OCI-LY7 (cell line): ENCODE measurements around a stretch of chr12.

- PRO-cap: no peak
- RAMPAGE, long total RNA: no peak
Observed at GRCh38 chr12:49551946-49552374, 13.1 kb downstream of the KCNH3 start.

DNA sequence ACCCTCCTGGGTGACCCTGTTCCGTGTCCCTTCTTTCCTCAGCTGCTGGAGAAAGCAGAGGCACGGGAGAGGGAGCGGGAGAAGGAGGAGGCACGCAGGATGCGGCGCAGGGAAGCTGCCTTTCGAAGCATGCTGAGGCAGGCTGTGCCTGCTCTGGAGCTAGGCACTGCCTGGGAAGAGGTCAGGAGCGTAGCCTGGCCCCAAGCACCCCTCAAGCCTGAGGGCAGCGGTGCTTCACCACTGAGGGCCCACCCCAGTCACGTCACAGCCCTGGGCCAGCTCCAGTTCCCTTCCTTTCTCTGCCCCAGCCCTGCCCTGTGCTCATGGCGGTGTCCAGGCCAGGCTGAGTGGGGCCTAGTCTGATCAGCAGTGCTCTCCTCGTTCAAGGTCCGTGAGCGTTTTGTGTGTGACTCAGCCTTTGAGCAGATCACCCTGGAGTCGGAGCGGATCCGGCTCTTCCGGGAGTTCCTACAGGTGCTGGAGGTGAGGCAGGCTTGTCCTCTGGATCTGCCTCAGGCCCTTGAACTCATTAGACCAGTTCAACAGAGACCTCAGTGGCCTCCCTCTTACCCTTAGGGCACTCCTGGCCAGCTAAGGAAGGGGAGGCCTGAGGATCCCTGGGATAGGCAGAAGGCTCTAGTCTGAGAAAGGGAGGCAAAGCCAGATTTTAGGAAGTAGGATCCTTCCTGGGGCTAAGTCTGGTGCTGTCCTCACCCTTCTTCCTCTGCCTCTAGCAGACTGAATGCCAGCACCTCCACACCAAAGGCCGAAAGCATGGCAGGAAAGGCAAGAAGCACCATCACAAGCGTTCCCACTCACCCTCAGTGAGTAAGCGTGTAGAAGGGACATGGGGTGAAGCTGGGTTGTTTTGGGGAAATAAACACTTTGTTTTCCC, 19.1 kb downstream of the PRPF40B start:
- PRO-cap: no peak
- RAMPAGE, long total RNA: no peak

- PRO-cap: no peak
- RAMPAGE, long total RNA: no peak
Observed at GRCh38 chr12:49698487-49699736, 8.3 kb downstream of the FMNL3 start.

DNA sequence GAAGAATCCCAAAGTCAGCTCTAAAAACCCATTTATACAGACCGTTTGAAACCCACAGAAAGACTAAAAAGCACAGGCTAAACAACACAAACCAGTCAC, 1.1 kb downstream of the FMNL3 start:
- PRO-cap: no peak
- RAMPAGE, long total RNA: no peak

DNA sequence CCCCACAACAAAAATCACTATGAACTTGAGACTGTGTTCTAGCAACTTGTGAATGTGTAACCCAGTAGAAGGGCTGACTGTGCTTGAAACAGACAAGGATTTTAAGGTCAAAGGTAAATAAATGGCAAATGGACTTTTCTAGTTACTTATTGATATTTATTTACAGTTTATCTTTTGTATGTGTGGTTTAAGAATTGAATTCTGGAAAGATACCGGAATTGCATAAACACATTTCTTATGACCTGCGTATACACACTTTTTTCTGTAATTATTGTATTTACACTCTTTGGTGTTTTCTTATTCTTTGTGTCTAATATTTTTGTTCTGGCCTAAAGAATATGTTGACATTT, 1.1 kb downstream of the TMBIM6 start:
- PRO-cap: no peak
- RAMPAGE, long total RNA: no peak

GRCh38 chr12:49820872-49821376, 7.3 kb downstream of the NCKAP5L start:
- PRO-cap: no peak
- RAMPAGE, long total RNA: no peak

- PRO-cap: no peak
- RAMPAGE, long total RNA: no peak
Observed at GRCh38 chr12:49894294-49894769, 9.4 kb downstream of the FAIM2 start.

GRCh38 chr12:49972224-49972721, 474 bp upstream of the AQP6 start:
- PRO-cap: no peak
- RAMPAGE, long total RNA: no peak

- PRO-cap: no peak
- RAMPAGE, long total RNA: no peak
Observed at GRCh38 chr12:49979157-49979751, 6.5 kb downstream of the AQP6 start.

DNA sequence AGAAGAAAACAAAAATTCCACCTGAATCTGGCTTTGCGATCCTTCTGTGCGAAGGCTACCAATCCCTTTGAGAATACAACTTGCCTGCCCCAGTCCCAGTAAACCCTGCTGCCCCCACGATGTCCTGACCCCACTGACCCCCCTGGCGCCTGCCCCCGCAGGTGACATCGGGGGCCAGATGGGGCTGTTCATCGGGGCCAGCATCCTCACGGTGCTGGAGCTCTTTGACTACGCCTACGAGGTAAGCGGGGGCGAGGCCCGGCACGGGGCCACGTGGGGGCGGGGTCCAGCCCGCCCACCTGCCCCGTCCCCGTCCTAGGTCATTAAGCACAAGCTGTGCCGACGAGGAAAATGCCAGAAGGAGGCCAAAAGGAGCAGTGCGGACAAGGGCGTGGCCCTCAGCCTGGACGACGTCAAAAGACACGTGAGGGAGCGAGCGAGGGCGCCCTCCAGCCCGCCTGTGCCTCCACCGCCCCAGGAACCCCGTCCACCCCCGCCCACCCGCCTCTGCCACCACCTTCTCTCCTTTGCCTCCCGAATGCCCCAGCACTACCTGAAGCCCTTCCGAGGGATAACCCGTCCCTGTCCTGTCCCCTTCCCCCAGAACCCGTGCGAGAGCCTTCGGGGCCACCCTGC, 4.1 kb upstream of the SMARCD1 start:
- PRO-cap: no peak
- RAMPAGE, long total RNA: no peak

DNA sequence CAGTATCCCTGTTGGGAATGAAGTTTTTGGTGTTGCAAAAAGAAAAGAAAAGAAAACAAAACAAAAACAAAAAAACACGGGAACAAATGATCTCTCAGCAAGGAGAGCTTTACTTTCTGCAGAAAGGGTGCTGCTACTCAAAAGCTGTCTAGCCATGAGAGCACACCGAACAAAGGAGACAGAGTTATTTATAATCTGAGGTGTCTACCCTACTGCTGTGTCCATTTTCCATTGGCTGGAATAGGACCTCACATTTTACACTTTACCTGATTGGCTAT, 2.9 kb upstream of the CERS5 start:
- PRO-cap: no peak
- RAMPAGE, long total RNA: no peak

- PRO-cap: no peak
- RAMPAGE, long total RNA: no peak
Observed at GRCh38 chr12:50192093-50192728, 25.0 kb upstream of the CERS5 start.

GRCh38 chr12:50201858-50202777, 34.9 kb upstream of the CERS5 start:
- PRO-cap: no peak
- RAMPAGE, long total RNA: no peak

DNA sequence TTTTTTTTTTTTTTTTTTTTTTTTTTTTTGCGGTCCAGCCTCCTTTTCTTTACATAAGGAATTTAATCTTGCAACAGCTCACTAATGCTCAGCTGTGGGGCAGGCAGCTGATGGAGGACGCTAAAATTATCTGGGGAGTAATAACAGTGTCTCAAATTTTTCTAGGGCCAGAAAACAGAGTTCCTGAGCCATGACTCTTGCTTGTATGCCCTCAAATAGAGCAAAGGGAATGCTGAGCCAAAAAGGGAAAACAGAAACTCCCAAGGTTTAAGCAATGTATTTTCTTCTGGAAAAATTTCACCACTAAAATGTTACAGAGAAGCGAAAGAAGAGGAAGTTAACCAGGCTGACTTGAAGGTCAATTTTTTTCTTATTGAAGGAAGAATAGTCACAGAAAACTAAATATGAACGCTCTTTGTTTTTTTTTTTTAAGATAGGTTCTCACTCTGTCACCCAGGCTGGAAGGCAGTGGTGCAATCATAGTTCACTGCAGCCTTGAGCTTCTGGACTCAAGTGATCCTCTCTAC, 41.3 kb downstream of the LIMA1 start:
- PRO-cap: no peak
- RAMPAGE, long total RNA: no peak

DNA sequence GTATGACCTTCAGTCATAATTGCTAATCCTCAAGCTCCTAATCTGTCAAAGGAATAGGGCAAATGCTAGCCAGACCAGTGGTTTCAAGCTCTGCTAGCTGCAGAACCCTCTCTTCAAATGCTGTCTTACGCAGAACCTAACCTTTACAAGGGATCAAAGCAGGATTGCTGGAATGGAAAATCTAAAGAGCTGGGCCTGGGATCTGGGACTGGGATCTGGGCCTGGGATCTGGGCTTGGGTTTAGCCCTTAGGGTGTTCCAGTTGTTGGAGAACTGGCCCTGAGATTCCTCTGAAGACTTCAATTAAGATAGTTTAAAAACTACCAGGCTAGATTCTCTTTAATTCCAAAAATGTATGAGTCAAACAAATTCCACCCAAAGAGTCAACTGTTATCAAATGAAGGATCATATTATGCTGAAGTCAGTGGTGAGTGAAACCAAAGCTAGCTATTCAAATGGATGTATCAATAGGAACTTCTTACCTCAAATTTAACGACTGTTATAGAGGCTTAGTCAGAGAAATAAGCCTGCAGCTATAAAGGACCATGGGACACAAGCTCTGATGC, 40.6 kb downstream of the LIMA1 start:
- PRO-cap: no peak
- RAMPAGE, long total RNA: no peak

DNA sequence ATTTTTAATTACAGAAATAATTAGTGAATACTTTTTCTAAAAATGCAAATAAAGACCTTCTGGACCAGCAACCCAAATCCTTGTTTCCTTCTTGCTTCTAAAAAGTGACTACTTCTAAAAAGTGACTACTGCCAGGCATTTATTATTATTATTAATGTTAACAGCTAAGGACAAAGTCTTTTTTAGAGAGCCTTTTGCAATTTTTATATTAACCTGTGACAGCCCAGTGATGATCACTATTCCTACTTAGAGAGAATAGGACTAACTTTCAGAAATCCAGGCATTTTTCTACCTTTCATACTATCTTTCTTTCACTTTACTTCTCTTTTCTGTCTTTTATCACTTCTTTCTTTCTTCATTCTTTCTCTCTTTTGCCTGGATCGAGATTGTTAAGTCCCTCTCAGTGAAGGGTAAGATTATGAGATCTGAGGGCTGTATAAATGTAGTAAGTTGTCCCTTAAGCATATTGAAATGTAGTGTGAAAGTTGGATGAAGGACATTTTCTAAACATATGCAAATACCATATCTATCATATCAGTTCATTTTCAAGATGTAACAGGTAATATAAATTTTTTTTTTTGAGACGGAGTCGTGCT, 48.3 kb upstream of the DIP2B start:
- PRO-cap: no peak
- RAMPAGE, long total RNA: no peak

- PRO-cap: no peak
- RAMPAGE, long total RNA: no peak
Observed at GRCh38 chr12:50484874-50485248, 19.9 kb upstream of the DIP2B start.

DNA sequence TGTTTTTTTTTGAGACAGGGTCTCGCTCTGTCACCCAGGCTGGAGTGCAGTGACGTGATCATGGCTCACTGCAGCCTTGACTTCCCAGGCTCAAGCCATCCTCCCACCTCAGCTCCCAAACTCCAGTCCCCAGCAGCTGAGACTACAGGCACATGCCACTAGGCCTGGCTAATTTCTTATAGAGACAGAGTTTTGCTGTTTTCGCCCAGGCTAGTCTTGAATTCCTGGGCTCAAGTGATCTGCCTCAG, 70.5 kb downstream of the DIP2B start:
- PRO-cap: no peak
- RAMPAGE, long total RNA: no peak

DNA sequence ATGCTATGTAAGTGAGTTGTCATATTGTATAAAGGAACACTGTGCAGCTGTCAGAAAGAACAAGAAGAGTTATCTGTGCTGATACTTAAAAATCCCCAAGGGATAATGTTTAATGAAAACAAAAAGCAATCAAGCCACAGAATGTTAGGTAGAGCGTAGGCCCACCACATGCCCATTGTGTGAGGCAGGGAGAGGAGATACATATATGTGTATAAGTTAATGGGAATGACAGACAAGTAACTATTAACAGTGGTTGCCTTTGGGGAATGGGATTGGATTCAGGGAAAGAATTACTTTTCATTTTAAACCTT, 1.7 kb downstream of the METTL7A start:
- PRO-cap: no peak
- RAMPAGE, long total RNA: no peak

DNA sequence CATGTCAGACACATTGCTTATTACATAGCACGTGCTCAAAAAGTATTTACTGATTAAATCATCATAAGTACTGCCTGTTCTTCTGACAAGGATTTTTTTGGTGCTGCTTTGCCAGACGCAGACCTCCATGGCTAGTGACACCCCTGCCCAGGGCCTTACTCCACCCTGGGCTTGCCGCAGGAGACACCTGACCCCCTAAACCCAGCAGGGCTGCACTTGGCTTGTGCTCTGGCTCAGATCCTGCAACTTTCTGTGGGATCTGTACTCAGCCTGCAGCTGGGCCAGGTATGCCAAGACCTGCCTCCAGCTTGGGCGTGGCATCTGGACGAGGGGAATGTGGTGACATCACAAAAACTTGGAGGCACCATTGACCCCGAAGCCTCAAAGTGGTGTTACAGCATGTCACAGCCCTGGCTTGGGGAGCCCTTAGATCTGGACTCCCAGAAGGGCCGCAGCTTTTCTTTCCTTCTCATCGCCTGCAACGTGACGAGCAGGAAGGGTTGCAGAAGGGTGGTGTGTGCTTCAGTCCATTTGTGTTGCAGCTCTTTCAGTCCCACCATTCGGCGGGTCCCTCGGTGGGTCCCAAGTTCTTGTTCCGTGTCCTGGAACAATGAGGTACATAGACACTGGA, 12.3 kb downstream of the METTL7A start:
- PRO-cap: no peak
- RAMPAGE, long total RNA: no peak